ENCODE measurements around a stretch of chr2.

DNA sequence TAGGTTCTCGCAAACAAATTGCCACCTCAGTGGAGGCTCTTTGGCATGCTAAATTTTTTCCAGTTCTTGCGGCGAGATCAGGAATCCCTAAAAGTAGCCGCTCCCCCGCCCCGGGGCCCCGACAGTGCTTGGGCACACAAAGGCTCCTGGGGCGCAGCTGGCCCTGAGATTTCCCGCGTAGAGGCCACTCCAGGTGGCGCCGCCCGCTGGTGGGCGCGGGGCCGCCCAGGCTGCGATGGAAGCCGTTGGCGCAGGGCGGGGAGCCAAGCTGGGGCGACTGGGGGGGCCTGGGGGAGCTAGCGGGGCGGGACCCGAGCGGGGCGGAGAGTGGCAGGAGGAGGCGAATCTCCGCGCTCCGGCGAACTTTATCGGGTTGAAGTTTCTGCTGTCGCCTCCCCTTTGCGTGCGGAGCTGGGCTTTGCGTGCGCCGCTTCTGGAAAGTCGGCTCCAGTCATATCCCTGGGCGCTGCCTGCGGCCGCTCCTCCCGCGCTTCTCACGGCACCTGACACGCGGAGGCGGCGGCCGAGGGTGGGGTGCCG lies 702 bp upstream of the CYP1B1 start:
- PRO-cap = bidirectional peak, plus-strand start at position 187 of the sequence, minus-strand start at position 165 of the sequence

GRCh38 chr2:38085907-38086401 lies 10.0 kb upstream of the CYP1B1 start:
- PRO-cap = no peak

GRCh38 chr2:38146147-38147361 lies 70.6 kb upstream of the CYP1B1 start:
- PRO-cap = no peak

DNA sequence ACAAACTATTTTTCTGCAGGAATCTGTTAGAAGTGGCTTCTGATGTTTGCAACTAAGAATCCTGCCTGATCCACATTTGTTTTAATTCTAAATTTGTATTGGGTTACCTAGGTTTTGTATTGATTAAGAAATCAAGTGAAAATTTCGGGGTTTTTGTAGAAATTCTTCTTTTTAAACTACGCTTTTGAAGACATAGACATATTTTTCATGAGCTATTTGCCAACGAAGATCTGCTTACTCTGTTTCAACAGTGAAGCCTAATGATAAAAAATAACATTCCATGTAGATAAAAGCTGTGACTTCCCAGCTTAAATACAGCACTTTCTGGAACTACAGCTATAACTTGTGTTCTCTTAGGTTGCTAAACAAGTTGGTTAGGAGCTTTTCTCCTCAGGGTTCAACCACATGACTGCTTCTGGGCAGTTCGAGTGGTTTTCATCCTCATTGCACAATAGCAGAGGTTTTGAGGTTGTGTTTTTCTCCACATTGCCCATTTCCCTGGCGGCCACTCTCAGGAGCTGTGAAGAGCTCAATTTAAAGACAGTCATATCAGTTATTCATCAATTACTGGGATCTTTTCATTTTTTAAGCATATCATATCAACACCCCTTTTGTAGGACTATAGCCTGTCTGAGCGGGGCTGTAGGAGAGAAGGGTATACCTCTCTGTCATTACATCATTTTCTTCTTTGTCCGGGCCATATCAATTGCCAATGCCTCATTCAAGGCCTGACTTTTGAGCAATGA lies 102.1 kb upstream of the CYP1B1 start:
- PRO-cap = no peak

DNA sequence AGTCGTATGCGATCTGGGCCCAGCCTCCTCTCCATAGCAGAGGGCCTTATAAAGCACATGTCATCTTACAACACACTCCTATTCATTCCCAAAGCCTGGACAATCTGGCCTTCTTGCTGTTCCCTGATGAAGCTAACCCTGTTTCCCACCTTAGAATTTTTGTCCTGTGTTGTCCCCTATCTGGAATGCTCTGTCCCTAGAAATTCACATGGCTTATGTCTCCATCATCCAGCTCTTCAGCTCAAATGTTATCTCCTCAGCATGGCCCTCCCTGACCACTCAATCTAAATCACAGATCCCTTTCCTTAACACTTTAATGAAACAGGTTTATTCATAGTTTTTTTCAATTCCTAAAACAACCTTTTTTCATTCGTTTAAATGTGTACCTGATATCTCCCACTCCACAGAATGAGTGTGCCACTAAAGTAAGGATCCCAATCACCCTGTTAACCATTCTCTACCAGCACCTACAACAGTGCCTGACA lies 29.8 kb downstream of the ATL2 start:
- PRO-cap = no peak

DNA sequence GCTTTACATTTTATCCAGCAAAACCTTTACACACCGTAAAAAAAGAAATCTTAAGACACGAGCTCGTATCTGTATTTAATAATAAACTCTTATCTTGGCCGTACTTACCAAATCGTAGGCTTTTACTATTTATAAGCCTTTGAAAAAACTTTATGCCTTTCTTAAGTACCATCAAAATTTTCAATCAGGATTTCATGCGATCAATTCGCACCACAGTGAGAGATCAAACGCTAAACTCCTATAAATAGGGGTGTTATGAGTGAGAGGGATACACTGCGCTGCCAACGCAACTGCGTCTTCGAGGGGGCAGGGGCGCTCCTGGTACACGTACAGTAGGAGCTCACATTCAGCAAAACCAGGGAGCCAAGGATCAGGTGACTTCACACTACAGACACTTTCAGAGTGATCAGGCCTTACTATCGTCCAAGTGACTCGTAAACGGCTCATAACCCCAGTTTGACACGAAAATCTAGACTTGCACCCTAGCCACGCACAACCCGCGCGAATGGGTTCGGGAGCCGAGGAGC lies 1.0 kb downstream of the ATL2 start:
- PRO-cap = bidirectional peak, plus-strand start at position 380 of the sequence, minus-strand start at position 257 of the sequence

DNA sequence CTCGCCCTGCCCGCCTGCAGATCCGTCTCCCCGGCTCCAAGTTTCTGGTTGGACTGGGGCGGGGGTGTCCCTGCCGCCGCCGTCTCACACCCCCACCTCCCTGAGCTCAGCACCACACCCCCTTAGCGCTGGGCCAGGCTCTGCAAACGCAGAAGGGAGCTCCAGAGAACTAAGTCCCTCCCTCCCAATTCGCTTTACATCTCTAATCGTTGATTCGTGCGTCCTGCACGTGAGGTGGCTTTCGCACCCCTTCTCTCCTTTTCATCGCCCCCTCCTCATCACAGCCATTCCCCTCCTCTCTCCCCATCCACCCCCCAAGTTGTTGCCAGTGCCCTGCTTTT lies 366 bp upstream of the ATL2 start:
- PRO-cap = bidirectional peak, plus-strand start at position 19 of the sequence, minus-strand start outside the sequence

DNA sequence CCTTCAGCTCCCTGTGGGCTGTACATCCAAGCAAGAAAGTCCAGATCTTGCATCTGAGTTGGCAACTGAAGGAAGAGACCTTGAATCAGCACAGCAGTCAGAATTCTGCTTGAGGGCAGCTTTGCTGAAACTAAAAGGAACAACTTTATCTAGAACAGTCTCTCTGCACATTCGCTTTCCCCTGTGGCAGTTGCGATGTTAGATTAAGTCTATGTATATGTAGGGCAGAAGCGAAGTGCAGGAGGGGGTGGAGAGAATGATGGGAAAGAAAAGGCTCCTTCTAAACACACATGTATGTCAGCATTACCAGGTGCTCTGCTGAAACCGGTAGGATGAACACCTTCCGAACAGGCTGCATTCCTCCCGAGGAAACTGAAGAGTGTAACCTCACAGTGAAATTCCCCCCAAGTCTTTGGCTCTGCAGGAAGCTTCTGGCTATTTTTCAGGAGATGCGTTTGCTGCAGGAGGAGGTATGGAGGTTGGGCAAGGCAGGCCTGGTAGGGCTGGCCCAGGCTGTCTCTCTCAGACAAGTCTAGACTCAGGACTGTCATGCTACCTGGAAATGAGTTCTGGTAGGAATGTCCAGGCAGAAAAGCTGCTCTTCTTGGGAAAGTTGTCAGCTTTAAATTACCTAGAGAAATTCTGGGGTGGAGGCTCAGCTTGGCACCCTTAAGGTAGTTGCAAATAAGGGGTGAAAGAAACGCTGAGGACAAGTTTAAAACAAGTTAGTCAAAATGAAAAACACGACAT lies 70.0 kb upstream of the ATL2 start:
- PRO-cap = no peak

DNA sequence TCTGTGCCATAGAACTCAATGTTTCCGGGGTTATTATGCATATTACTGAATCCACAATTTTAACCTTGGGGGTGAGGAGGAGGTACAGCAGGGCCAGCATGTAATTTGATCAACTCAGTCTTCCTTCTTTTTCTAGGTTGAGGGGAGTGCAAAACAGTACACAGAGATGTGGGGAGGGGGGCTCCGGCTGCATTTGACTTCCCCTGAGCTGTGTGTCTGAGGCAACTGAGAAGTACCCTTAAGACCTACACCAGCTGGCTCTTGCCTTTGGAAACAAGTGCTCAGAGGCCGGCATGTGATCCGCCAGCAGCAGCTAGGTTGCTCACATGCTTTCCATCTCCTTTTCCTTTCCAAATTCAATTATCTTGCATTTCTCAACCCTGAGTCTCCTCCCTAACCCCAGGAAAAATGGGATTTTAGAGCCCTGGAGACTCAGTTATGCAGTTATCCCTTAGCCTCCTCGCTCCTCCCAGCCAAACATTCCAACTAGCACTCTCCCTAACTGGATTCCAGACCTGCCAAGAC lies 102.9 kb downstream of the HNRNPLL start:
- PRO-cap = no peak

DNA sequence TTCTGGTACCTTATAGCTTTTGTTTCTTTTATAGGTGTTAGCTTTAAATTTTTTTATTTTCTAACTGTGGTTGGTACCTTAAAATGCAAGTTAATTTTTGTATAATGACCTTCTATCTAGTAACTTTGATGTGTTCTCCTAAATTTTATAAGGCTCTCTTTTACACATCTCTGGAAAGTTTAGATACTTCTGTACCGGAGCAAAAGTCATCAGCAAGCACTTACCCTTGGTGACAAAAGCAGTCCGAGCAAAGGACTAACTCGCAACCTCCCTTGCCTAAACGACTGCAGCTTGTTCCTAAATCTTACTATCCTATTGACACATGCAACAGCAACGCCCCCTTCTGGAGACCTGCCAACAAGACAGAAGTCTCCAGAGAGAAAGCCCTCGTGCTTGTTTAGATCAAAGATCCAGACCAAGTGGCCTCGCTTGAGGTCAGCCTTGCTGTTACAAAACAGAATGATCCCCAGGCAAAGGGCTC lies 94.5 kb downstream of the HNRNPLL start:
- PRO-cap = no peak

DNA sequence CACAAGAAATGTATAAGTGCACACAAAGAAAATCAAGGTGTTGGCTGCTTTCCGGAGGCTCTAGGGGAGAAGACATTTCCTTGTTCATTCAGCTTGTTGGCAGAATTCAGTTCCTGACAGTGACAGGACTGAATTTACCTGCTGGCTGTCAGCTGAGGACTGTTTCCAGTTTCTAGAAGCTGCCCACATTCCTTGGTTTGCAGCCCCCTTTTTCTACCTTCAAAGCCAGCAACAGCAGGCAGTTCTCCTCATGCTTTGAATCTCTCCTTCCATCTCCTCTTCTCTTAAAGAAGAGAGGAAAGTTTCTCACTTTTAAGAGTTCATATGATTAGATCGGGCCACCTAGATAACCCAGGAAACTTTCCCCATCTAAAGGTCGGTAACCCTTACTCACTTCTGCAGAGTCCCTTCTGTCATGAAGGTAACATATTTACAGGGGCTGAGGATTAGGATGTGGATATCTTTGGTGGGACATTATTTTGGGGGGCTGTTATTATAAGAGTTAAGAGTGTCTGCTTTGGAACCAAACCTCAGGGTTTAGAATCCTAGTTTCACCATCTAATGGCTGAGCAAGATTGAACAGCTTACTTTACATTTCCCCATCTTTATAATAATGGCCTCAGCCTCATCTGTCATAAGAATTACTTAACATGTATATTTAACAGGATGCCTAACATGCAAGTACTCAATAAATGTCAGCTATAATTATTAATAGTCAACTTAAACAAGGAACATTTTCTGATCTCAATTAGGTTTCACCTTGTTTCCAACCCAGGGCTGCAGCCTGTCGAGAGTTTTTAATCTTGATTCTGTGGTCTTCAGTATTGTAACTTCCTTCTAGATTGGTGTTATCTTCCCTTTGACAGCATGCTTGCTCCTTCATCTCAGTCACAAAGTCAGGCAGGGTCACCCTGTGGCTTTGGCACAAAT lies 50.9 kb downstream of the HNRNPLL start:
- PRO-cap = no peak

GRCh38 chr2:38603417-38603718 lies 640 bp upstream of the HNRNPLL start:
- PRO-cap = no peak

- PRO-cap = no peak
These were observed 36.6 kb downstream of the GALM start for GRCh38 chr2:38702562-38702848.

DNA sequence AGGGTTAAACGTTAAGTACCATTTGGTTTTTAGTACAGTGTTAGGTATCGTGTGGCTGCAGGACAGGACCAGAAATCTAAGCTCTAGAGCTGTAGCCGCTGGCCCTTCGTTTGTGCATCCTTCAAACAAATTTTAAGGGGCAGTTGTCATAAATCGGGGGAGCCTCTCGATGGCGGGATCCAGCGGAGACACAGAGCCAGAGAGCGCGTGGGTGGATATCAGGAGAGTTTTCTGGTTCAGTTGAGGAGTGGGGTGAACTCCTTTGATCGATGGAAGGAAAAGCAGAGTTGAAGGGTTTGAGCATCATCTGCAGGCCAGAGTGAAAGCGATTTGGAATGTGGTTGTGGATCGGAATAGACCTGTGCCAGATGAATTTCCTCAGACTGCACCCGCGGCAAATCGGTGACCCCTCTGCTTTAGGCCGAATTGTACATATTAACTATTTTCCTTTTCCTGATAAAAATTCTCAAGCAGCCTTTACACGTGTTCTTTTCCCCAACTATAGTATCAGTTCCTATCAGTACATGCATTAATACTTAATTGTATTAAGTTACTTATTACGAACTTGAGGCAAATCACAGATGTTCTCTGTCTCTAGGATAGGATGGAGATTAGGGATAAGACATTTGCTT lies 406 bp downstream of the GEMIN6 start:
- PRO-cap = no peak

GRCh38 chr2:39052529-39052865 lies 68.4 kb downstream of the SOS1 start:
- PRO-cap = no peak

GRCh38 chr2:39065087-39066204 lies 55.4 kb downstream of the SOS1 start:
- PRO-cap = no peak

GRCh38 chr2:39244840-39245321 lies 124.0 kb upstream of the SOS1 start:
- PRO-cap = no peak

GRCh38 chr2:39250051-39250913 lies 129.4 kb upstream of the SOS1 start:
- PRO-cap = no peak

DNA sequence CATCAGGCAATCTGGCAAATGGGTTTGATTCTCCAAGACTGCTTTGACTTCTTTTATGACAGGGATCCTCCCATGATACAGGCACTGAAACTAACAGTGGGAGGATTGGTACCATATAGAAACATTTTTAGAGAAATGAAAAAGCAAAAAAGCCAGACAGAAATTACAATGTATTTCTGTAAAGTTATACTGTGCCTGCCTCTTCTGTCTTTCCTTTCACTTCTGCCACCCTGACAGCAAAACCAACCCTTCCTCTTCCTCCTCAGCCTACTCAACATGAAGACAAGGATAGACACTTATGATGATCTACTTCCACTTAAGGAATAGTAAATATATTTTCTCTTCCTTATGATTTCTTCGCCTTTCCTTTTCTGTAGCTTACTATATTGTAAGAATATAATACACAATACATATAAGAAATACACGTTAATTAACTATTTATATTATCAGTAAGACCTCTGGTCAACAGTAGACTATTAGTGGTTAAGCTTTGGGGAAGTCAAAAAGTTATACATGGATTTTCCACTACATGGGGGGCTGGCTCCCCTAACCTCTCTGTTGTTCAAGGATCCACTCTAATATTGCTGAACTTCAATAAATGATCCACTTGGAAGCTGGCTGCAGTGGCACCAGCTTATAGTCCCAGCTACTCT lies 28.1 kb downstream of the MAP4K3 start:
- PRO-cap = no peak

DNA sequence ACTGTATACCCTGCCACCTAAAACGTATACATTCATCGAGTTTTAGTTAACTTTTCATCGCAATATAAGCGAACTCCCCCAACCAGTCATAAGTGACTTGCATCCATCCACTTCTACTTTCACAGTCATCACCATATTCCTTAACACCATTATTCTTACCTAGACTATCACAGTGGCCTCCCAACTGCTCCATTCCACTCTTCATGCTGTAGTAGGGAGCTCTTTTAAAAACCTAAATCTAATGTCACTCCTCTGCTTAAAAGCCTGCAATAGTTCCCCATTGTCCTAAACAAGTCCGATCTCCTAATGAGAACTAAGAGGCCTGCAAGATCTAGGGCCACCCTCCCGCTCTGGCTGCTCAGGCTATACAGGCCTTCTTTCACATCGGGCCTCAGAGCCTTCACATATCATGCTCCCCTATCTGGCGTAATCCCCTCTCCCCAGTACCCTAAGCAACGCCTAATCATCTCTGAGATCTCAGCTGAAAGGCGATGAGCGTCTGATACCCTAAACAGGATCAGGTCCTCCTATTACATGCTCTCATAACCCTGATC lies 2.0 kb downstream of the MAP4K3 start:
- PRO-cap = no peak

Data from neural crest cell (in vitro differentiated cells).